Amniotic epithelial cell (primary cell): Measurements from ENCODE around the gene NARS2.

GRCh38 chr11:78030362-78030855 is 7.3 kb upstream of the KCTD14 start:
- RRBS, result no CpG with 5 or more reads among the region's 6 CpGs

- RRBS, result no CpG with 5 or more reads among the region's 3 CpGs
These were observed 82.7 kb downstream of the GAB2 start for GRCh38 chr11:78334544-78335714.

- RRBS, result no CpG with 5 or more reads among the region's 2 CpGs
These were observed 53.6 kb downstream of the GAB2 start for GRCh38 chr11:78363919-78364533.

GRCh38 chr11:78369396-78369894 is 48.2 kb downstream of the GAB2 start:
- RRBS, result no CpG with 5 or more reads among the region's 5 CpGs

DNA sequence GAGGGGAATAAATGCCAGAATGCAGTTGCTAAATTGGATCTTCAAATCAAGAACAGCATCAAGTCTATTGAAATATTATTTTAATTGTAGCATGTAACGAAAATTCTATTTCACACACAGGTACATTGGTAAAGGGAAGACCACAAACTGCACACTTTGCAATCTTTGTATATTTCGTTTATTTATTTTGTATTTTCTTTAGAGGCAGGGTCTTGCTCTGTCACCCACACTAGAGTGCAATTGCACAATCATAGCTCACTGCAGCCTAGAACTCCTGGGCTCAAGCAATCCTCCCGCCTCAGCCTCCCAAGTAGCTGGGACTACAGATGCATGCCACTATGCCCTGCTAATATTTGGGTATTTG is 42.8 kb downstream of the GAB2 start:
- RRBS, result no CpG with 5 or more reads among the region's 3 CpGs

- RRBS, result no CpG with 5 or more reads among the region's 3 CpGs
These were observed 5.5 kb upstream of the GAB2 start for GRCh38 chr11:78423018-78423629.

- RRBS, result no CpG with 5 or more reads among the region's 60 CpGs
These were observed at the start of gene NARS2 for GRCh38 chr11:78574208-78575046. NARS2 (minus strand) TSS chr11:78574864.

- RRBS, result no CpG with 5 or more reads among the region's 3 CpGs
These were observed 226.6 kb upstream of the NARS2 start for GRCh38 chr11:78801100-78801802.

- RRBS, result no CpG with 5 or more reads among the region's 1 CpG
These were observed 253.8 kb upstream of the NARS2 start for GRCh38 chr11:78828569-78828821.

- RRBS, result no CpG with 5 or more reads among the region's 17 CpGs
These were observed 2.6 kb downstream of the TENM4 start for GRCh38 chr11:79438273-79438526.

GRCh38 chr11:82732223-82733021 is 1.2 kb downstream of the FAM181B start:
- RRBS, result 3% methylated on average over 20 of the region's 74 CpGs

GRCh38 chr11:82734063-82734249 is 292 bp upstream of the FAM181B start:
- RRBS, result no CpG with 5 or more reads among the region's 5 CpGs

DNA sequence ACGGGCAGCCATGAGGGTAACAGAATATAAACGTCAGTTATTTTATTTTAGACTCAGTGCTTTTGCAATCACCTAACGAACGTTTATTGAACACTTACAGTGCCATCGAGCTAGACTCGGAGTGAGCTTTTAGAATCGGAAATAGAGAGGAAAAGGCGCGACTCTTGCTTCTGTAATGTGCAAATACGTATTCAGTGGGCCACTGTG is 317 bp downstream of the DDIAS start:
- RRBS, result no CpG with 5 or more reads among the region's 10 CpGs

- RRBS, result no CpG with 5 or more reads among the region's 2 CpGs
These were observed 22.5 kb downstream of the DDIAS start for GRCh38 chr11:82924059-82924447.

DNA sequence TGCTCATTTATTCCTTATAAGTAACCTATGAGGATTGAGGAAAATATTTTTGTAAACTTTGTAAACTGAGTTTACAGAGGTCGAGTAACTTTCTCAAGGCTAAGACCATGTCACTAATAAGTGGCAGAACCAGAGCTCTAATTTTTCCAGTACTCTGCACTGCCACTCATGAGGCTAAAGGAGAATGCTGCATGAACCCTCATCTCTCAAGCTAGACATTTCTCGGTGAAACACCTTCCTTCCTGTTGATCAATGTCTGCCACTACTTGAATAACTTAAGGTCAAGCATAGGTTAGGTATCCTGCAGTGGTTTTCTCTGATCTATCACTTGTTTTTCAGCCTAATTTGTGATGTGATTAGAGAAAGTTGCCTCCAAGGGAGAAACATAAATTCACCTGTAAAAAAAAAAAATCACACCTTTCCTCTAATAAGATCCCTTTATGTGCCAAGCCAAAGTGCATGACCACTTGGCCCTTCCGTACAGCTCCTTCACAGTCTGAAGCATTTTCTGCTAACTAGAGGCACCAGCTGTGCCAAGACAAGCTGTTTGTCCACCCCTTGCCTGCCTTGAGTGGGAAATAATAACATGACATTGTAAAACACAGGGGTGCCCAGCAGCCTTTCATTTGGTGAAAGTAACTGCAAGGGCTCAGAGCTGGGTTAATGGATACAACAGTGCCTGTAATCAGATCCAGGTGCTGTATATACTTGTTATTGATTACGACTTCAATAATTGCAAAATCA is 59.0 kb downstream of the DDIAS start:
- RRBS, result no CpG with 5 or more reads among the region's 4 CpGs

GRCh38 chr11:83160124-83161109 is 3.5 kb downstream of the PCF11 start:
- RRBS, result no CpG with 5 or more reads among the region's 7 CpGs

- RRBS, result no CpG with 5 or more reads among the region's 13 CpGs
These were observed 11.2 kb downstream of the PCF11 start for GRCh38 chr11:83168072-83168686.

DNA sequence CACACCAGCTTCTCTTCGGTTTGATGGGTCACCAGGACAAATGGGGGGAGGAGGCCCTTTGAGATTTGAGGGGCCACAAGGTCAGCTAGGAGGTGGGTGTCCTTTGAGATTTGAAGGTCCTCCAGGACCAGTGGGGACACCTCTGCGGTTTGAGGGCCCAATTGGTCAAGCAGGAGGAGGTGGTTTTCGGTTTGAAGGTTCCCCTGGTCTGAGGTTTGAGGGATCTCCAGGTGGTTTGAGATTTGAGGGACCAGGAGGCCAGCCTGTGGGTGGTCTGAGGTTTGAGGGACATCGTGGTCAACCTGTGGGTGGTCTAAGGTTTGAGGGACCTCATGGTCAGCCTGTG is 11.7 kb downstream of the PCF11 start:
- RRBS, result no CpG with 5 or more reads among the region's 4 CpGs

GRCh38 chr11:83181643-83182549 is 11.6 kb upstream of the ANKRD42 start:
- RRBS, result no CpG with 5 or more reads among the region's 2 CpGs

- RRBS, result no CpG with 5 or more reads among the region's 14 CpGs
These were observed 1.5 kb upstream of the ANKRD42 start for GRCh38 chr11:83191893-83192610.